M059J (cell line): Measurements from ENCODE around the genes COX7A2L and HAAO.

- RAMPAGE, long total RNA: no peak
Observed at GRCh38 chr2:41847727-41848622, 199.8 kb upstream of the PKDCC start.

- RAMPAGE, long total RNA: no peak
Observed at GRCh38 chr2:41937361-41937968, 110.4 kb upstream of the PKDCC start.

DNA sequence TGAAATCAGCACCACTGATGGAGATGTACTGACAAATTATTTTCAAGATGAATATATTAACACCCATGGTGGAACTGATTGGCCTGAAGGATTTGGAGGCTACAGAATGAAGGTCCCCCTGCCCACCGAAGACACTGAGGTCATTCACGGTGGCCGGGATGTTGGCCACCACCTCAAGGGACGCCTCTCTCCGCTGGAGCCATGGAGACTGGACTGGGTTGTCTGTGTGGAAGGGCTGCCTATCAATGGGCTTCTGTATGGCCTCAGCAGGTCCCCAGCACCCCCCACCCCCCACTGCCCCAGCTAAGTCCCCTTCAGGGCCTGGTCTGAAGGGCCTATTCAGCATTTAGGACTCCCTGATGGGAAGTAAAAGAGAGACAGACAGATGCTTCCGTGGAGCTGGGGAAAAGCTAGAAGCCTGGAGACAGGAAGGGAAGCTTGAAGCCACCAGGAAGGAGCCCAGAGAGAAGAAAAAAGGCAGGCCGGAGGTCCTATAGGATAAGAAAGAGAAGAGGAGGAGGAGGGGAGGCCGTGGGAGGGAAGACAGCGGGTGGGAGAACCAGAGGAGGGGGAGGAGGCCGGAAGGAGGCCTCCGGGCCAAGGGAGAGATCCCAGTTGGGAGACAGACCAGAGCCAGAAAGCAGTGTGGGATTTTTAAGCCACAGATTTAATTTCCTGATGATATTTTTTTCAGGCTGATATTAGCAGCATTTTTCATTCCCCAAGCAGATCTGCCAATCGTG, 107.2 kb upstream of the PKDCC start:
- RAMPAGE, long total RNA: no peak

- RAMPAGE, long total RNA: no peak
Observed at GRCh38 chr2:41948246-41949117, 99.3 kb upstream of the PKDCC start.

DNA sequence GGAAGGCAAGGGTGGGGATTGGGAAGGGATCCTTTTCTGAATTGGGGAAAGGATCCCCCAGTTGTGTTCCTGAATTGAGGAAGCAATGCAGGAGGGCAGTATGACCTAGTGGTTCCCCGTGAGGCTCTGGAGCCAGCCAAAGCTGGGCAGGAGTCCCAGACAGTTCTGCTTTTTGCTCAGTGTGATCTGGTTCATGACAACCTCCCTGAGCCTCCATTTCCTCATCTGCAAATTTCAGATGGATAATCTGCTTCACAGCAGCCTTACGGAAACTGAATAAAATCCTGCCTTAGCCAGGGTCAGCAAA, 12.8 kb downstream of the PKDCC start:
- RAMPAGE, long total RNA: no peak

DNA sequence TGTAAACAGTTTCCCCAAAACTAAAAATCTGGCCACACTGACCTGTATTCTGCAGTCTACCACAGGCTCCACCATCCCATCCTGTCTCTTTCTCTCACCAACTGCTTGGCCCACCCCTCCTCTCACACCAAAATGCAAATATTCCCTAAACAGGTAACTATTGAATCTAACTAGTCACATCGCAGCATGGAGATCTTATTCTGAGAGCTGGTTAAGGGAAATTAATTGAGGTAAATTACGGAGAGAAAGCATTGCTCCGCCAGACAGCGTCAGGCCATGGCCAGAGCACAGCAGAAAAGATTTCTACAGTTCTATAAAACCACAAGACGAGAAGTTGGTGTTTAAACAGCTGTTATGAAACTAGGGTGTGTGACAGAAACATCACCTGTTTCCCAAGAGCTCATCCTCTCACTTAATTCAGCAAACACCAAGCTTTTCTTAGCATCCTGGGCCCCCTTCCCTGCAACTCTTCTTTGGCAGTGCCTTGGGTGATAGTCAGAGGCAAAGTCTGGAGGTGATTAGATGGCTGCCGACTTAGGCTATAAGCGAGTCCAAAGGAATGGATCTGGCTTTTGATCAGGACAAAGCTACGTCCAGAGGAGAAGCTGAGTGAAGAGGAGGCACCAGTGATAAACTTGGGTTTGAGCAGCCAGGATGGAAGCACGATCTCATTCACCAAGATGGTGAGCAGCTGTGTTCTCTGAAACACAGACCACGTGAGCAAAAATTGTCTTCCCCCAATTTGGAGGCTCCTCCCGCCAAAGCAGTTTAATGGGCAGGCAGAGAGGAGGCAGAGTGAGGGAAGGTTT, 57.6 kb downstream of the PKDCC start:
- RAMPAGE, long total RNA: no peak

DNA sequence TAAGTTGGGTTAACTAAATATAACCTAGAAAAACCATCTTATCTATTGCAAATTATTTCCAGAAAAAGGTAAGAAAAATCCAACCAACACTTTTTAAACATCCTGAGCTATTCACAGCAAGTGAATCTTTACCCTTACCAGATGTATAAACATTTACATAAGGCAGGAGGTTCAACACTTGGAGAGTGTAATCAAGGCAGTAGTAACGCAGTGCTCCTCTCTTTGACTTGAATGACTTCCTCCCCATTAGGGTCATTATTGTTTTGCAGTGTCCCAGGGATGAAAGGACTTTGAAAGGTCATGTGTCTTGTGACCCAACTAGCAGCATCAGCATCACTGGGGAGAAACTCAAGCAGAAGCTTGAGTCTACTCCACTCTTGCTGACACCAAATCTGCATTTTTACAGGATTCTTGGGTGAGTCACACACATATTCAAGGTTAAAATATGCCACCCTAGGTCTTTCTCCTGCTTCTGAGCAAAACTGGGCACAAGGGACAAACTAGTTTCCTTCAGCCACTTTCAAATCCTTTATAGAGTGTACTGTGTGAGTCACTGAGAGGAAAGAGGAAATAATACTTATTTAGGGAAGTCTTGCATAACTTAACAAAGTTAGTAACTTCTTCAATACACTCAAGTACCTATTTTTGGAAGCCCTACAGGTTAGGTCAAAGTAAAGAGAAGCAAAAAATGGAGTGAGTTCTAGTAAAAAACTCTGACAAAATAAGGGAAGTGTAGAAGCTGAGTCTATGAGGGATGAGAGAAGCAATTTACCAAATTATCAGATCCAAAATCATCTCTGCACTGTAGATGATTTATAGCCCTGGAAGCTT, 51.1 kb upstream of the EML4 start:
- RAMPAGE, long total RNA: no peak

- RAMPAGE, long total RNA: no peak
Observed at GRCh38 chr2:42195255-42195988, 26.3 kb downstream of the EML4 start.

- RAMPAGE, long total RNA: no peak
Observed at GRCh38 chr2:42338189-42338628, 22.8 kb downstream of the COX7A2L start.

- RAMPAGE, long total RNA: no peak
Observed at GRCh38 chr2:42360815-42361902, at the start of gene COX7A2L. Gene COX7A2L, minus strand, starts transcription at chr2:42361217.

- RAMPAGE, long total RNA: no peak
Observed at GRCh38 chr2:42424866-42425306, 63.9 kb upstream of the COX7A2L start.

- RAMPAGE, long total RNA: no peak
Observed at GRCh38 chr2:42492448-42493520, 998 bp downstream of the KCNG3 start.

GRCh38 chr2:42569777-42570339, 1.4 kb downstream of the MTA3 start:
- RAMPAGE, long total RNA: no peak

DNA sequence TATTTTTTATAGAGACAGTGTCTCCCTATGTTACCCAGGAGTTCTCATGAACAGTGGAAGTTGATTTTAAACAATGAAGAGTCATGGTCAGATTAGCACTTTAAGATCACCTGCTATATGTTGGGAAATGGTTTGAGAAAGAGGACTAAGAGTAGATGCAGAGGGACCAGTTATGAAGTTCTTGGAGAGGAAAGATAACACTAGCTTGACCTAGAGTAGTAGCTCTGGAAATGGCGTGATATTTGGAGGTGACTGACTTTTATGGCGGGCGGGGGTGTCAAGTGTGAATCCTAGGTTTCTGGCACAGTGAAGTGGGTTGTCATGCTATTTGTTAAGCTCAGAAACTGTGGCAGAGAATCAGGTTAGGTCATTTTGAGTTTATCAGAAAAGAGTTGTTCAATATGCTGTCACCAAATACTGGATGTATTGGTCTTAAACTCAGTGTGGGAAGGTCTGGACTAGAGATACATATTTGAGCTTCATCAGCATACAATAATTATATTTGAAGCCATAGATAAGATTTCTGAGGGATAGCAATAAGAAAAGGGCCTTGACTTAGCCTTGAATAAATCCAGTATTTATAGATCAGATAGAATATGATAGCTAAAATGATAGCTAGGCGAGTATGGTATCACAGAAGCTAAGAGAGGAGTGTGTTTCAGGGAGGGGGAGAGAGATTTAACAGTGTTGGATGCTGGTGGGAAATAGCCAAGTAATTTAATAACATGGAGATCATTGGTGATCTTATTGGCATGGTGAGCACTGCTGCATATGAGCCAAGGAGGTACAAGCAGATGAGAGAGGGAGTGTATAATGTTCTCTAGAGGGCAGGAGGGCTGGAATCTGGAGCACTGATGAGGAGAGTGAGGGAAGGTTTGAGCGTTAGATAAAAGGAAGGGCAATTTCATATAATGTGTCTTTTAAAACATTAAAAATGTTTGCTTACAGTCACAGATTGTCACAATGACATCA, 64.3 kb downstream of the OXER1 start:
- RAMPAGE, long total RNA: no peak

- RAMPAGE, long total RNA: no peak
Observed at GRCh38 chr2:42791919-42793234, at the start of gene HAAO. Gene HAAO, minus strand, starts transcription at chr2:42792583.

DNA sequence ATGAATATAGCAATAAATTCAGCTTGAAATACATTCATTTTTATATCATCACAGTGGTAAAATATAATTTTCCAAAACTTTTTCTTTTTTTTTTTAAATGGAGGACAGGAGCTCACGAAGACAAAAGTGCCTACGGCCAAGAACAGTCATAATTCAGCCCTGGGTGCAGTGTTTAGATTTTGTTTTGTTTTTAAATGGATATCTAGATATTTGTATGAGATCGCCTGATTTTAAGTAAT, 17.1 kb upstream of the HAAO start:
- RAMPAGE, long total RNA: no peak

DNA sequence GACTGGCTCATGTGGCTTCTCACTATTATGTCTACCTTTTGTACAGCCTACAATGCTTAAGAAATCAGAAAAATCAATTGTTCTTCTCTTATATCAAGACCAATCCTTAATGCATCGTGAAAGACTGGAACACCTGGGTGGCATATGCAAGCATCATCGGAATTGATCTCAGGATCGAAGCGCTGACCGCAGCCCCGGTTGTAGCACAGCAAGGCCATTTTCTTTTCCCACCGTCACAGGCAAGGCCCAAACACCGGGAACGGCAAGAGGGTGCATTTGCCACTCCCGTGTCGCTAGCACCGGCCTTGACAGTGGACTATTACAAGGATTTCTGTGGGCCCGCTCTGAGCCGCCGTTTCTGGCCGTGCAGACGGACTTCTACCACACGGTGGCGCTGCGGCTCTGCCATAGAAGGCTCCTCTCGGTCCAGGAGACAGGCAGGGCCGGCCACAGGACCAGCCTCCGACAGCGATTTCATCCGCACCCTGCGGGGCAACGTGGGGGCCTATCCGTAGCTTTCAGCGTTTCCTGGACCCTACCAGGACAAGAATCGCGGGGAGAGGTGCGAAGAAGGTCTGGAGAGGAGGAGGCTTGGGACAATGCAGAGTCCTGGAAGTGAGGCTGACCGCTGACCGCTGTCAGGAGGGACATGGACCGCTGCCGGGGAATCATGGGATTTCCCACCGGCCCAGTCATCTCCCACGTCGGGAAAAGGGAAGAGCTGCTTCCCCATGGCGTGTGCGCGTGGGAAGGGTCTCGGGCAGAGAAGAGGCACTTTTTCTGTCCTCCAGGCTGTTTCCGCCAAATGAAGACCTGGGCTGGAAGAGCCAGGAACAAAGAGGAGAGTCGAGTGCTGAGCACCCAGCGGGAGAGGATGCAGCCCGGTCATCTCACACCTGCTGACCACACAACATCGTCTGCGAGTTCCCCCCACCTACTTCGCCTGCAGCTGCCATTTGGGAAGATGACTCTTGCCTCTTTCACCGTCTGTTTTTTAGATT, 35.3 kb upstream of the HAAO start:
- RAMPAGE, long total RNA: no peak

- RAMPAGE, long total RNA: no peak
Observed at GRCh38 chr2:42906219-42906422, 113.7 kb upstream of the HAAO start.

- RAMPAGE, long total RNA: no peak
Observed at GRCh38 chr2:42954278-42955015, 162.1 kb upstream of the HAAO start.

DNA sequence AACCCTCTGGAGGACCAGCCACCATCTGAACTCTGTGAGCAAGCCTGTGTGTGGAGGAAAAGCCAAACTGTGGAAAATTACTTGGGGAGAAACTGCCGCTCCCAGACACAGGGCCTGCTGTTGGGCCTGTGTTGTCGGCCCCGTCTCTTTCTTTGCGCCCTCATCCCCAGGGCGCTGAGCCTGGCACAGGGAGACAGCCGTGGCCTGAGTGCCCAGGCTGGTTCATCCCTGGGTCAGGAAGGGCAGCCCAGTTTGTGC, 167.9 kb upstream of the HAAO start:
- RAMPAGE, long total RNA: no peak